ENCODE measurements around a stretch of chr4.

DNA sequence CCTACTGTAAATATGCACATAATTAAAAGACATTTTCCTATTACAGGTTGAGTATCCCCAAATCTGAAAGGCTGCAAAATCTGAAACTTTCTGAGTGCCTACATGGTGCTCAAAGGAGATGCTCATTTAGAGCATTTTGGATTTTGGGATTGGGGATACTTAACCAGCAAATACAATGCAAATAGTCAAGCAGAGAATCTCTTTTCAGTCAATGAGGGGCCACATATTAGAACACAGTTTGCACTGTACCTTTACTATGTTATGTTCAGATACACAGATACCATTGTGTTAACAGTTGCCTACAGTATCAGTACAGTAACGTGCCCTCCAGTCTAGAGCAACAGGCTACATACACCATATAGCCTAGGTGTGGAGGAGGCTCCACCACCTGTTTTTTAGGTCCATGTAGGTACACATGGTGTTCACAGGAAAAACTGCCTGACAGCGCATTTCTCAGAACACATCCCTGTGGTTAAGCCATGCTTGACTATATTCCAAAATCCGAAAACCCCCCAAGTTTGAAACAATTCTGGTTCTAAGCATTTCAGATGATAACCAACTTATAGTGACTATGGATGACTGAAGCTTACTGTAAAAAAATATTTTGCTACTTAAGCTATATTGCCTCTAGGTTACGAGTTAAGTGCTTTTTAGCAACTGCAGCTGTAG, 9.1 kb downstream of the GRPEL1 start:
- RRBS, result no CpG with 5 or more reads among the region's 4 CpGs

GRCh38 chr4:7095810-7096338, 28.0 kb upstream of the GRPEL1 start:
- RRBS, result no CpG with 5 or more reads among the region's 14 CpGs

DNA sequence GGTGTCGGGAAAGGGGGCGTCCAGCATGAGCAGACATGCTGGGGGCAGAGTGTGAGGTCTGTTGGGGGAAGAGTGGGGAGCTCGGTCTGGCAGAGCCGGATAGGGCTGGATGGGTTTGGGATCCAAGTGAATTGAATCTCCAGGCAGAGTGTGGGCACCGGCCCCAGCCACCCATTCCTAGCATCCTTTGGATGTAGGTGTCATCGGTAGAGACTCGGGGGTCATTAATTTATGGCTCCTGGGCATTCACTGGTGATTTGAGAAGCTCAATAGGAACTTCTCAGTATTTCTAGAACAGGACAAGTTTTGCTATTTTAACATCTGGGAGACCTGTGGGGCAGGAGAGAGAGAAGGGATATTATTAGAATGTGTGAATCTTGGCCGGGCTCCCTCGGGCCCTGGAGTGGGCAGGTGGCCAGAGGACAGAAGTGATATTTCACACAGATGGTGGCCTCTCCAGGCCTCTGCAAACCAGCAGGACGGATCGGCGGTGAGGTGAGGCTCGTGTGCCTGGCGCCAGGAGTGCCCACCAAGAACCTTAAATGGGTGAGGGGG, 64.5 kb downstream of the SORCS2 start:
- RRBS, result no CpG with 5 or more reads among the region's 14 CpGs

DNA sequence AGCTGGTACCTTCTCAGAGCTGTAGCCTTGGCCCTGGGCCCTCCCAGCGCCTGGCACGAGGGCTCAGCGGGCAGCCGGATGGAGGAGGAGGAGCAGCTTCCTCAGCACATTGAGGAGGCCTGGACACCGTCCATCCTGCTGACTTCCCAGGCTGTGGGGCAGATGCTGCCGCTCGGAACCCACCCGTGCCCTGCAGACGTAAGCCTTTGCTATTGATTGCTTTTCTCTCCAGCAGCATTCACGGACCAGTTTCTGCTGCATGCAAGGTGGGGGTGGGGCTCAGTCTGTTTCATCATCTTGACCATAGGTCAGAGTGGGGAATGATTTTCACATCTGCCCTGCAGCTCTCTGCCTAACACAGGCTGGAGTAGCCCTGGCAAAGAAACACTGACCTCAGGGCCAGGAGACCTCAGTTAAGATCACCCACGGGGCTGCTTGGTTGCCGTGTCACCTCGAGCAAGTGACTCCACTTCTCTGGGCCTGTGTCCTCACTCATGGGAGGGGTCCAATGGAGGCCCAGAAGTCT, 80.8 kb upstream of the PSAPL1 start:
- RRBS, result no CpG with 5 or more reads among the region's 13 CpGs

DNA sequence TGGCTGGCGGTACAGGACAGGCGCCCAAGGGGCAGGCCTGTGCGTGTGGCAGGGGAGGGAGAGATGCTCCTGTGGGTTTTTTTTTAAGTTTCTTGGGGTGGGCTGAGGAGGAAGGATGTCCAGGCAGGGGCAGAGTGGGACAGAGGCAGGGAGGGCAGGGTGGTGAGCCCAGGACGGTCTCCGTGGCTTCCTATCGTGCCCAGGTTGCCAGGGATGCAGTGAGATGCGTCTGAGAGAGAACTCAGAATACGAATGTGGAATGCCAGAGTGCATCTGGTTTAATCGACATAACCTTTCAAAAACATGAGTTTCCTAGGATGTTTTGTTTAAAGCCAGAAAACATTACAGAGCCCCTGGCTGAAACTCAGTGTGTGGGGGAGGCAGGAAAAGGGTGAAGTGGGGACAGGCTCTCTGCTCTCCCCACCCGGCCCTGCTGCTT, 240.9 kb downstream of the AFAP1 start:
- RRBS, result no CpG with 5 or more reads among the region's 10 CpGs

GRCh38 chr4:7746769-7747448, 192.8 kb downstream of the AFAP1 start:
- RRBS, result no CpG with 5 or more reads among the region's 19 CpGs

DNA sequence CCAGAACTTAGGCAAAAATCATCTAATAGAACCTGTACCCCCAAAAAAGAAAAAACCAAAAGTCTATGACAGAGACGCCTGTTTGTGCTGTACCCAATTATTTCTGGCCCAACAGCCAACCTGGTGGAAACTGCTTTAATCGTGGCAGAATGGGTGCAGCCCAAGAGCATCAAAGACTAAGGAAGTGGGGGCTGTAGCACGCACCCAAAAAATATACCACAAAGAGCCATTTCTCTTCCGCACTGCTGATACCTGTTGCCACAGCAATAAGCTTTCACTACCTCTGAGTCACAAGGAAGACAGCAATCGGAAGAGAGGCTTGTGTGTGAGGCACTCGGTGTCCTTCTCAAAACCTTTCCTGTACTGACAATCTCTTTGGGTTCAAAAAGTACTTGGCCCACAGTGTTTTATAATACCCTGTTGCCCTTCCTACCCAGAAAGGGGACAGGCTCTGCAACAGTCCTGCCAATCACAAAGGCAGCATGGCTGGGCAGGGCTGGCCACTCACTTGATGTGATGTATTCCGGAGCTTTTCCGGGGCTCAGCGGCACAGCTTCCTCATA, 84.6 kb downstream of the AFAP1 start:
- RRBS, result no CpG with 5 or more reads among the region's 9 CpGs

- RRBS, result no CpG with 5 or more reads among the region's 11 CpGs
Observed at GRCh38 chr4:7876353-7876707, 63.3 kb downstream of the AFAP1 start.

DNA sequence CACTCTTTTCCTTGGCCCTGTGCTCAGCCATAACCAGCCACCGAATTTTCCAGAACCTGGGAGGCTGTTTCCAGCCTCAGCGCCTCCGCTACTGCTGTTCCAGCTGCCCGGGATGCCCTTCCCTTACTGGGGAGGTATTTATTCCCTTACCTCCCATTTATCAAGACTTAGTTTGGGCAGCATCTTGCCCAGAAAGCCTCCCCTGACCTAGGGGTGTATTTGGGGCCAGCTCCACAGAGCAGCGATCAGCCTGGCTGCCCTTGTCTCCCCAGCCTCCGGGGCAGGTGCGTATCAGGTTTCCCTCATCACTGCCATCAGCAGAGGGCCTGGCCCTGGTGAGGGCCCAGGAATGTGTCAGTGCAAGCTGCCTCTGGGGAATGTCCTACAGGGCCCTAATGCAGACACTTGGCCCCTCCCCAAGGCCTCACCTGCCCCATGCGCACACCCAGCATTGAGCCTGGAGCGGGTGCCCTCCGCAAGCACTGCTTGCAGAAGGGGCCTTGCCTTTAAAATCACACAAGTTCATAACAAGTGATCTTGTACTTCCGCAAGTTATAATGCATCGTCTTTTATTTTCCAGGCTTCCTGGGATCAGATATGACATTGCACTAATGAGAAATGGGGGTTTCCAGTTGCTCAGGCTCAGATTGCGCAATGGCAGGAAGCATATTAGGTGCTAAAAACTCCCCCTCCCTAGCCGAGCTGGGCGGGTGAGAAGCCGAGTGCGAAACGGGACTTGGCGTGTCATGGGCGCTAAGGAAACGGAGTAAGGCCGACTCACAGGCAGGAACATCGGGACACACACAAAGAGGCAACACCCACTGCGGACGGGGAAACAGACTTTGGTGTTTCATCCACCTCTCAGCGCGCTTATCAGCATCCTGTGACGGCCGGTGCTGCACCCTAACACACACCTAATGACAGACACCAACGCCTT, 25.4 kb upstream of the AFAP1 start:
- RRBS, result 76% methylated on average over 2 of the region's 30 CpGs

GRCh38 chr4:8010235-8011154, 70.8 kb upstream of the AFAP1 start:
- RRBS, result 8% methylated on average over 5 of the region's 31 CpGs

- RRBS, result 68% methylated on average over 5 of the region's 23 CpGs
Observed at GRCh38 chr4:8019592-8020525, 80.2 kb upstream of the AFAP1 start.

- RRBS, result 33% methylated on average over 5 of the region's 22 CpGs
Observed at GRCh38 chr4:8050354-8051103, 108.1 kb downstream of the ABLIM2 start.

DNA sequence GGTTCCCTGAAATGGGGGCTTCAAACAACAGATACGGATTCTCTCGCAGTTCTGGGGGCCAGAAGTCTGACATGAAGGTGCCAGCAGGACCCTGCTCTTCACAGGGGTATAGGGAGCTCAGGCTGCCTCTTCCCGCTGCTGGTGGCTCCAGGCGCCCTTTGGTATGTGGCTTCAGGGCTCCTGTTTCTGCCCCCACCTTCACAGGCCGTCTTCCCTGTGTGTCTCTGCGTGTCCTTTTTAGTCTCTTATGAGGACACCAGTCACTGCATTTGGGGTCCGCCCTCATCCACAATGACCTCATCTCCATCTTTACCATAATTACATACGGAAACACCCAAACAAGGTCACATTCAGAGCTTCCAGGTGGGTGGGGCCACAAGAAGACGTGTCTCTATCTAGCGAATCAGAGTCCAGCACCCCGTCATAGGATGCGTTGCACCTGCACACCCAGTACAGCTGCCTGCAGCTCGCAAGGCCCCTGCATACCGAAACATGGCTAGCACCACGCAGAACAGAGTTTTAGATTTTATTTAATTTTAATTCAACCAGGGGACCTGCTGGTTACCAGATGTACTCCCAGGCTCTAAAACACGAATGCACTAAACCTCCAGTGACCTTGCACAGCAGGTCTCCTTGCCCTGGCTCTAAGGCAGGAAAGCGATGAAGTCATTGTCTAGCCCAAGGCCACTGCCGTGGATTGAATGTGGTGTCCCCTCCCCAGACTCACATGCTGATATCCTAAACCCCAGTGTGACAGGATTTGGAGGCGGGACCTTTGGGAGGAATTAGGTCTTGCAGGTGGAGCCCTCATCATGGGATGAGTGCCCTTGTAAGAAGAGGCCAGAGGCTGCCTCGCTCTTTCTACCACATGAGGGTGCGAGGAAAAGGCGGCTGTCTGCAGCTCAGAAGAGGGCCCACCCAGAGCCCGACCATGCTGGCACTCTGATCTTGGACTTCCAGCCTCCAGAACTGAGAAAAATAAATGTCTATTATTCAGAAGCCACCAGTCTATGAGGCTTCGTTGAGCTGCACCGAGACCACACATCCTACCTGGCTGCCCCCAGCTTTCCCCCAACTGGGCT, 30.3 kb downstream of the ABLIM2 start:
- RRBS, result no CpG with 5 or more reads among the region's 25 CpGs

GRCh38 chr4:8157198-8157768, 1.3 kb downstream of the ABLIM2 start:
- RRBS, result no CpG with 5 or more reads among the region's 11 CpGs

DNA sequence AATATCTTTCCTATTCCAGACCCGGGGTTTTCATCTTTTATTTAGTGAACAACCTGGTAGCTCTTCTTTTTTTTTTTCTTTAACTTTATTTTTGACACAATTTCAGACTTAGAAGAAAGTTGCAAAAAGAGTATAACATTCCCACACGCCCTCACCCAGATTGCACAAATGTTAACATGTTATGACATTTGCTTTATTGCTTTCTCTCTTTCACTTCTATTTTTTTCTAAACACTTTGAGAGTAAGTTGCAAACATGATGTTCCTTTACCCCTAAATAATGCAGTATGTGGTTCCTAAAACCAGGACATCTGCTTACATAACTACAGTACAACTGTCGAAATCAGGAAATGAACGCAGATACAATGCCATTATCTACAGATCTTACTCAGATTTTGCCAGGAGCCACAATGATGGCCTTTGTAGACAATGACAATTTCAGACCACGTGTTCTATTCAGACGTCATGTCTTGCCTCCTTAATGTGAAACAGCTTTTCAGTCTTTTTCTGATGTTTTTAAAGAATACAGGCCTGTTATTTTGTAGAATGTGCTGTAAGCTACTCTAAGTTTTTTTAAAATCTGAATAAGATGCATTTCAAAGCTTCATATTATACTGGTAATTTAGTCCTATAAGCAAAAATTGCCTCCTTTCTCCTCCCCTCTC, 22.4 kb downstream of the SH3TC1 start:
- RRBS, result no CpG with 5 or more reads among the region's 6 CpGs

DNA sequence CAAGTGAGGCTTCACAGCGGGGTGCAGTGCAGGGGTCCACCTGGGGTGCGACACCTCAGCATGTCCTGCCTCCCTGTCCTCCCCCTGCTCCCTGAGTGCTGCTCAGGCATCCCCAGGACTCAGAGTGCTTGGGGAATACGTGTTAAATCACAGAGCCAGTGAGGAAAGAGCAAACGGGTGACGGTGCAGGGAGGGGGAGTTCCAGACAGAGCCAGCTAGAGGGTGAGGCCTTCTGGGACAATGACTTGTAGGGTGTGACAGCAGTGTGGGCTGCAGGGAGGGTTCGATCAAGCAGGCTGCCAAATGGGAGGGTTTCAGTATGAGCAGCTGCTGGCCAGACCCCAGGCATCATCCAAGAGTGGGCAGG, 13.7 kb upstream of the HTRA3 start:
- RRBS, result no CpG with 5 or more reads among the region's 6 CpGs

DNA sequence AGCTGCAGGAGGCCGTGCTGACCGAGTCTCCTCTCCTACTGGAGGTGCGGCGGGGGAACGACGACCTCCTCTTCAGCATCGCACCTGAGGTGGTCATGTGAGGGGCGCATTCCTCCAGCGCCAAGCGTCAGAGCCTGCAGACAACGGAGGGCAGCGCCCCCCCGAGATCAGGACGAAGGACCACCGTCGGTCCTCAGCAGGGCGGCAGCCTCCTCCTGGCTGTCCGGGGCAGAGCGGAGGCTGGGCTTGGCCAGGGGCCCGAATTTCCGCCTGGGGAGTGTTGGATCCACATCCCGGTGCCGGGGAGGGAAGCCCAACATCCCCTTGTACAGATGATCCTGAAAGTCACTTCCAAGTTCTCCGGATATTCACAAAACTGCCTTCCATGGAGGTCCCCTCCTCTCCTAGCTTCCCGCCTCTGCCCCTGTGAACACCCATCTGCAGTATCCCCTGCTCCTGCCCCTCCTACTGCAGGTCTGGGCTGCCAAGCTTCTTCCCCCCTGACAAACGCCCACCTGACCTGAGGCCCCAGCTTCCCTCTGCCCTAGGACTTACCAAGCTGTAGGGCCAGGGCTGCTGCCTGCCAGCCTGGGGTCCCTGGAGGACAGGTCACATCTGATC, 36.6 kb downstream of the HTRA3 start:
- RRBS, result 64% methylated on average over 6 of the region's 26 CpGs

- RRBS, result no CpG with 5 or more reads among the region's 6 CpGs
Observed at GRCh38 chr4:8449353-8449791, 8.8 kb downstream of the TRMT44 start.

- RRBS, result no CpG with 5 or more reads among the region's 13 CpGs
Observed at GRCh38 chr4:8536880-8537680, 43.1 kb upstream of the GPR78 start.

GRCh38 chr4:8610954-8611773, 18.6 kb downstream of the CPZ start:
- RRBS, result no CpG with 5 or more reads among the region's 9 CpGs

Data from iris pigment epithelial cell (primary cell).